ENCODE data around the genes FAM163A and ACBD6.

- PRO-cap = no peak
- RAMPAGE, long total RNA, 4 experiments = no peak in any of the 4 experiments
These were observed 23.3 kb upstream of the FAM20B start for GRCh38 chr1:179002437-179002766.

GRCh38 chr1:179021886-179022221, 3.8 kb upstream of the FAM20B start:
- PRO-cap = no peak
- RAMPAGE, long total RNA, 4 experiments = no peak in any of the 4 experiments

DNA sequence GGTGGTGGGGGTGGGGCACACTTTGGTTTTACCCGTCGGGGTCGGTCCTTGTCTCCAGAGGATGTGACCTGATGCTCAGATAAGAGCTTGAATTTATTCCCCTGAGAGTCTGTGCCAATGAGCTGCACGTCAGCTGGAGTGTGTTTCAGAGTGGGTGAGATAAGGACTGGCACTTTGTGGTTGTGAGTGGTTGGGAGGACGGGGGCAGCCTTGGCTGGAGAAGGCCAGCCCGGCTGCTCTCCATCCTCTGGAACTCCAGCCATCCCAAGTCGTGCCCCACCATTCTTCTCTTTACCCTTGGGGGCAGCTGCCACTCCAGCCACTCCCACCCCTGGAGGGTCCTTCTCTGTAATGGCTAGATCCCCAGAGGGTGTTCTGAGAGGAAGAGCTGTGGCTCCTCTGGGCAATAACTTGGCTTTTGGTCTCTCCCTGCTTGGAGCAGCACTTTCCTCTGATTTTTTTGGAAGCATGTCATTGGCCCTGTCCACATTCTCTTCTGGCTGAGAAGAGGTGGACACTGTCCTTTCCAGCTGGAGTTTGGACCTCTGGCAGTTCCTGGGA, 26.5 kb downstream of the TOR3A start:
- PRO-cap = no peak
- RAMPAGE, long total RNA, 4 experiments = no peak in any of the 4 experiments

DNA sequence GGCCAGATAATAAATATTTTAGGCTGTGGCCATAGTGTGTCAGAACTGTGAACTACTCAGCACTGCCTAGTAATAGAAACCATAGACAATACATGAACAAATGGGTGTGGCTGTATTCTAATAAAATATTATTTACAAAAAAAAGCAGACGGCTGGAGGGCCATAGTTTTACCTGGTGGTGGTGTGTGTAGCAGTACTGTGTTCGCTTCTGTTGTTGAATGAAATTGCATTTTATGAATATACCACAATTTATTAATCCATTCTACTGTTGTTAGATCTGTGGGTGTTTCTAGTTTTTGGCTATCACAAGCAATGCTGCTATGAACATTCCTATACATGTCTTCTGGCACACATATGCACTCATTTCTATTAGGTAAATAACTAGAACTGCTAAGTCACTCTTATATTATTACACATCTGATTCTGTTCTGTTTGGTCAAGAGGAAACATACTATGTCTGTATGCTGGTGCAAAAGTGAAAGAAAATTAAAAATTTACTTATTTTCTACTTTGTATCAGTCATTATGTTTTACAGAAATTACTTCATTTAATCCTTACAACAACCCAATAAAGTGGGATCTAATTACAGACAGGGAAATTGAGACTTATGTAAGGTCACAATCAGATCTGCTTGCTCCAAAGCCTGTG, 43.4 kb downstream of the TOR3A start:
- PRO-cap = no peak
- RAMPAGE, long total RNA, 4 experiments = no peak in any of the 4 experiments

- PRO-cap = no peak
- RAMPAGE, long total RNA, 4 experiments = no peak in any of the 4 experiments
These were observed 820 bp upstream of the ABL2 start for GRCh38 chr1:179230247-179230746.

DNA sequence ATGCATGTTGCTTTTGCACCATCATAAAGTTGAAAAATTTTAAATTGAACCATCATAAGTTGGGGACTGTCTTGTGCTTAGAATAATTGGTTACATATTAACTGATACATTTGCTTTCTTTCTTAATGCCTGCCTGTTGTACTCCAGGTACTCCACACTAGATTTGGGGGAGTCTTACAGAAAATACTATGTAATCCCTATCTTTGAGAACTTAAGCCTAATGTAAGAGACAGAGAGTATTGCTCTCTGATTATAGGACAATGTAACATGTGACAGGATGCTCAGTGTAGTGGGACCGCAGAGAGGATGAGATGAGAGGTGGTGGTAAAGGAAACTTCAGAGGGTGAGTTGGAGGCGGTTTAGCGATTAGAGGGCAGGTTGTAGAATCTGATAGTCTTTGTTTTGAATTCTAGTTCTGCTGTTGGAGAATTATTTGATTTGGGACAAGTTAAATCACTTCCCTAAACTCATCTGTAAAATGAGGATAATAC, 5.3 kb downstream of the SOAT1 start:
- PRO-cap = no peak
- RAMPAGE, long total RNA, 4 experiments = no peak in any of the 4 experiments

DNA sequence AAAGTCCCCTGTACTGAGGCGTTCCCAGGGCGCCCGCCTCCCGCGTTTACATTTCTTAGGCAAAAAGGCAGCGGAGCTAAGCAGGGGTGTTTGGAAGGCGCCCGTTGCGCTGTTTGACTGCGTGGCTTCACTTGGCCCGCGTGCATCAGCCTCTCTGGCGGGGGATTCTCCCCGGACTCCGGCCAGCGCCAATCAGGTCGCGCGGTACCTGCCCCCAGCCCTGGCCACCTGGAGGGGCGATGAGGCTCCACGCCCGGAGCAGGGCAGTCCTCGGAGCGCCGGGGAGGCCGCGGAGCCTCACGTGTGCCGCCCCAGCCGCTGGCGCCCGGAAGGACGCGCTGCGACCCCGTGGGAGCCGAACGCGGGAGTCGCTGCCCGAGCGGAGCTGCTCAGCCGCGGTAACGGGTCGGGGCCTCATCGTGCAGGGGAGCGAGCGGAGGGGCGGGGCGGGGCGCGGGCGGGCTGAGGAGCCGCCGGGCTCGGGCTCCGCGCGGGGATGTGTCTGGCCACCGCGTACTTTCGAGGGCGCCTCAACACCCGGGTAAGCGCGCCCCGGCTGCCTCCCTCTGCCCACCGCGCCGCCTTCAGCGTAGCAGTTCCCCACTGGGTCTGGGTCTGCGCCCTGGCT, at the start of gene FAM163A:
Gene FAM163A, plus strand, starts transcription at position 266 of the 628 bp plus-strand sequence.
- PRO-cap = no peak
- RAMPAGE, long total RNA, 4 experiments = no peak in any of the 4 experiments

DNA sequence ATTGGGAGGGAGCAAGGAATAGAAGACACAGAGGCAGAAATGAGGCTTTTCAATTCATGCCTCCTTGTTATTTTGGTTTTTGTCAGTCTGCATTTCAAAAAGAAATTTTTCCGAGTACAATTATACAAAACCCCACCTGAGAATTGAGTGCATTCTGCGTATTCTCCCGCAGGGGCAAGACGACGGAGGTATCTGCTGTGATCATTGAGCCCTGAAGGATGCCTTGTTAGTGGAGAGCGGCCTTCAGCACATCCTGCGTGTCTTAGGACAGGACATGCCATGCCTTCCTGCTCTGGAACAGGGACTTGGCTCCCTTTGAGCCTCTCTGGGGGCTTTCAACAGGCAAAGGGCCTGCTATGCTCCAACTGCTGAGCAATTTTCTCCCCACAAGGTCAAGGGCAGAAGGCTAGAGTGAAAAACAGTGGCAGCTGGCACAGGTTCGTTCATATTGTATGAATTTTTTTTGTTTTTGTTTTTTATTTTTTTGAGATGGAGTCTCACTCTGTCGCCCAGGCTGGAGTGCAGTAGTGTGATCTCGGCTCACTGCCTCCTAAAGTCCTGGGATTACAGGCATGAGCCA, 52.4 kb downstream of the TOR1AIP2 start:
- PRO-cap = no peak
- RAMPAGE, long total RNA, 4 experiments = no peak in any of the 4 experiments

GRCh38 chr1:179976799-179977548, 22.4 kb downstream of the CEP350 start:
- PRO-cap = no peak
- RAMPAGE, long total RNA, 4 experiments = no peak in any of the 4 experiments

- PRO-cap = no peak
- RAMPAGE, long total RNA, 4 experiments = no peak in any of the 4 experiments
These were observed 37.3 kb downstream of the CEP350 start for GRCh38 chr1:179991817-179992445.

GRCh38 chr1:180158103-180158810, 3.6 kb downstream of the QSOX1 start:
- PRO-cap = no peak
- RAMPAGE, long total RNA, 4 experiments = no peak in any of the 4 experiments

- PRO-cap = no peak
- RAMPAGE, long total RNA, 4 experiments = no peak in any of the 4 experiments
These were observed at the start of gene ACBD6 for GRCh38 chr1:180501735-180502770. Gene ACBD6, minus strand, starts transcription at chr1:180502577.

GRCh38 chr1:180515709-180516585, 13.6 kb upstream of the ACBD6 start:
- PRO-cap = no peak
- RAMPAGE, long total RNA, 4 experiments = no peak in any of the 4 experiments

- PRO-cap = no peak
- RAMPAGE, long total RNA, 4 experiments = no peak in any of the 4 experiments
These were observed 19.1 kb upstream of the ACBD6 start for GRCh38 chr1:180521431-180521891.

- PRO-cap = no peak
- RAMPAGE, long total RNA, 4 experiments = no peak in any of the 4 experiments
These were observed 28.1 kb upstream of the ACBD6 start for GRCh38 chr1:180530375-180530911.

- PRO-cap = no peak
- RAMPAGE, long total RNA, 4 experiments = no peak in any of the 4 experiments
These were observed 10.5 kb downstream of the KIAA1614 start for GRCh38 chr1:180922949-180923912.

GRCh38 chr1:180925538-180926097, 12.9 kb downstream of the KIAA1614 start:
- PRO-cap = no peak
- RAMPAGE, long total RNA, 4 experiments = no peak in any of the 4 experiments

DNA sequence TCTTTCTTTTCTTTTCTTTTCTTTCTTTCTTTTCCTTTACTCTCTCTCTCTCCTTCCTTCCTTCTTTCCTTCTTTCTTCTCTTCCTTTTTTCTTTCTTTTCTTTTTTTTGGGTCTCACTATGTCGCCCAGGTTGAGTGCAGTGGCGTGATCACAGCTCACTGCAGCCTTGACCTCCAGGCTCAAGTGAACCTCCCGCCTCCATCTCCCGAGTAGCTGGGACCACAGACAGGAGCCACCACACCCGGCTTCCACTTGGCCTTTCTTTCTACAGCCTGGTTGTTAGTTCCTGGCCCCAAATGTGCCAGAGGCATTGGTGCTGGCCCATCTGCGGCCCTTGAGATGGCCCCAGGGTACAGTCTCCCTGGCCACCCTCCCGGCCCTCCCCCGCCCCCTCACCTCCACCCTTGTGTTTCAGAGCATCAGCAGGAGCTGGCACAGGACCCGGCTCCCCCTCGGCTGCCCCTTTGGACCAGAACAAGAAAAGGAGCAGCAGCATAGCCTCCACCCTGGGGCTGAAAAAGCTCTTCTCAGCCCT, 28.0 kb downstream of the KIAA1614 start:
- PRO-cap = no peak
- RAMPAGE, long total RNA, 4 experiments = no peak in any of the 4 experiments

DNA sequence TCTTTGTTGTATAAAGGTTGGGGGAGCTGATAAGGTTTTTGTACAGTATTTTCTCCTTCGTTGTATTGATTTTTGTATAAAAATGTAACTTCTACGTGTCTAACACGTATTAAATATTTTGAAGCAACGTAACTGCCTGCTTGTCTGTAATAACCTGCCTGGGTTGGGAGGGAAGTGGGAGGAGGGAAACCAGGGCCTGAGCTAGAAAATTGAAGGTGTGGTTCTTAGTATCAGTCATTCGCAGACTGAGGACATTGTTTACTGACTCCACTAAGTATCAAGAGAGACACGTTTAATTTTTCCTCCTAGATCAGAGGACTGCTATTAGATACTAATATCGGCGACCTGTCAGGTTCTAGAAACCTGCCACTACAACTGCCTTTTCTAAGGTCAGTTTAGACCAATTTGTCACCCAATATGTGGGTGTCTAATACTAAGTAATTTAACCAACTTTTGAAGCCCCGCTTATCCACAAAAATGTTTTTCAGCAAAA, 2.3 kb downstream of the IER5 start:
- PRO-cap = no peak
- RAMPAGE, long total RNA, 4 experiments = no peak in any of the 4 experiments

DNA sequence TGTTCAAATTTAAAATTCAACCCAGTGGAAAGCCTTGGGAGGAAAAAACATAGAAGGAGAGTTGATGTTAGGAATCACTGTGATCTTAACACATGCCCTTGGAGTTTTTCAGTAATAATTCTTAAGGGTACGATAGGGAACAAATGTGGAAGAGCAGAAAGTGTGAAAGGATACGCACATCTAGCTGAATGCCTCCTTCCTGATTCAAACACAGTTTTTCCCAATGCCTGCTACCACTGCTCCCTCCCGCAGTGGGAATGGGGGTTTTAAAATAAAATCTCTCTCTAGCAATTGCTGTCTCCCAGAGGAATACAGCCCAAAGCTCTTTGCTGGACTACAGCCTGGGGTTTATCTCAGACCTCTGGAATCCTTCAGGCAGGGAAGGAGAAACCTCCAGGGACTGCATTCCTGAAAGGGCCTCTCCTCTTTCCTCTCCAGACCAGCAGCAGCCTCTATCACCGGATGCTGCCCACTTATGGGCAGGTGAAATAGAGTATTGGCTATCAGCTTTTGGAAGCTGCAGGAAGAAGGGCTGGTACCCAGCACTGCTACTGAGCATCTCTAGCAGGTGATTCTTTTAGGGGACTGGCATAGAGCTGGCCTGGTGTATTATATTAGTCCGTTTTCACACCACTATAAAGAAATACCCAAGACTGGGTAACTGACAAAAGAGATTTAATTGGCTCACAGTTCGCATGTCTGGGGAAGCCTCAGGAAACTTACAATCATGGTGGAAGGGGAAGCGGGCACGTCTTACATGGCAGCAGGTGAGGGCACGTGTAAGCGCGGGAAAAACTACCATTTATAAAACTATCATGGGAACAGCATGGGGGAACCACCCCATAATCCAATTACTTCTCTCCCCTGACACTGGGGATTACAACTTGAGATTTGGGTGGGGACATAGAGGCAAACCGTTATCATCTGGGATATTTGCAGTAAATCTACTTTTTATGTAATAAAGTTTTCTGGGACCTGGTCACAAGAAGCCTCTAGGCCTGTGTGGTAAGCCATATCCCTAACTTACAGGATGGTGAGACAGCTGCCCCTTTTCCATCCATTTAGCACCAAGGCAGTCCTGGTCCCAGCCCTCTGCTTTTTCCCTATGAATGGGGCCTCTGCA, 6.5 kb downstream of the IER5 start:
- PRO-cap = no peak
- RAMPAGE, long total RNA, 4 experiments = no peak in any of the 4 experiments